Pericardium fibroblast (primary cell): ENCODE measurements around a stretch of chr12.

- RAMPAGE, long total RNA = no peak
Observed at GRCh38 chr12:101894591-101895114, 17.3 kb downstream of the DRAM1 start.

- RAMPAGE, long total RNA = no peak
Observed at GRCh38 chr12:102313092-102313590, 115.5 kb upstream of the PMCH start.

DNA sequence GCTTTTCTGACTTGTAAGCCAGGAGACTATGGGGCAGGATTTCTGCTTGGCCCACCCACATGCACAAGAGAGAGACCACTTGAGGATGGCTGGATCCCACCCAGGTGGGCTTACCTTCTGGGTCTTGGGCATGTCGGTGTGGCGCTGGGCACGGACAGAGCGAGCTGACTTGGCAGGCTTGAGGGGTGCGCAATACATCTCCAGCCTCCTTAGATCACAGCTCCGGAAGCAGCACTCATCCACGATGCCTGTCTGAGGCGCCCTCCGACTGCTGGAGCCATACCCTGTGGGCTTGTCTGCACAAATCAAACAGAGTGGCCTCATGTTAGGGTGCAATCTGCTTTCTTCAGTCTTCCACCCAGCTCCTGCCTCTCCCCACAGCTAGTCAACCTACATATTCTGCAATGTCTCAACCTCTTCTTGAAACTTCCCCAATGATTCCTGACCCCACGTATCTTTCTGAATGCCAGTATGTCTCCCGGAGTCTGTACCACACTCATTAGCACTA is 60.9 kb downstream of the IGF1 start:
- RAMPAGE, long total RNA = no peak

- RAMPAGE, long total RNA = no peak
Observed at GRCh38 chr12:102463053-102463596, 17.2 kb downstream of the IGF1 start.

- RAMPAGE, long total RNA = no peak
Observed at GRCh38 chr12:102481605-102482124, 1.3 kb upstream of the IGF1 start.

- RAMPAGE, long total RNA = no peak
Observed at GRCh38 chr12:103093752-103094110, 136.3 kb downstream of the ASCL1 start.

- RAMPAGE, long total RNA = no peak
Observed at GRCh38 chr12:103468614-103468891, 27.2 kb downstream of the C12orf42 start.

DNA sequence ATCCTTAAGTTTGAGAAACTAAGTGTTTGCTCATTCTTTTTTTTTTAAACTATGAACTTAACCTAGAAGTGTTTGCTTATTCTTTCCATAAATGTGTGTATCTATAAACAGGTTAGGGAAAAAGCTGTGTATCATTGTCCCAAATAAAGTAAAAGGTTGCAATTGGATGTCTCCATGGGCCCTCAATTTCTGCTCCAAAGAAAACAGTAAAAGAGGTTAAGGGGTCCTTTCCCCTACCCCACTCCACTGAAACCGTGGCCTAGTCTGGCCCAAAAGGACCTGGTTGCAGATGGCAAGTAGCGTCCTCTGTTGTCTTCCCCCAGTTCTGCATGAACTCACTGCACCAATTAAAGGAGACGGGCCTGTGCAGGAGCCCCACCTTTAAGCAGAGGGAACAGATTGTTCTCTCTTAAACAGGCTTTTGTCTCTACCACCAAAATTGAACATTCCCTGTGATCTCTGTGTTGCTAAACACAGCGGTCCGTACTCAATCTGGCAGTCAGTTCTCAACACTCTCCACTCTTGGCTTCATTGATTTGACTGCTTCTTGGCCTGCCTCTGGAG is 7.7 kb upstream of the NT5DC3 start:
- RAMPAGE, long total RNA = no peak

GRCh38 chr12:103901803-103902213 is 28.4 kb upstream of the HSP90B1 start:
- RAMPAGE, long total RNA = no peak

GRCh38 chr12:103925182-103925764 is 4.9 kb upstream of the HSP90B1 start:
- RAMPAGE, long total RNA = no peak

GRCh38 chr12:103929066-103929806 is 974 bp upstream of the HSP90B1 start:
- RAMPAGE, long total RNA = no peak

GRCh38 chr12:103931390-103931750 is 1.2 kb downstream of the HSP90B1 start:
- RAMPAGE, long total RNA = no peak

- RAMPAGE, long total RNA = no peak
Observed at GRCh38 chr12:103942018-103942963, 12.1 kb downstream of the HSP90B1 start.

DNA sequence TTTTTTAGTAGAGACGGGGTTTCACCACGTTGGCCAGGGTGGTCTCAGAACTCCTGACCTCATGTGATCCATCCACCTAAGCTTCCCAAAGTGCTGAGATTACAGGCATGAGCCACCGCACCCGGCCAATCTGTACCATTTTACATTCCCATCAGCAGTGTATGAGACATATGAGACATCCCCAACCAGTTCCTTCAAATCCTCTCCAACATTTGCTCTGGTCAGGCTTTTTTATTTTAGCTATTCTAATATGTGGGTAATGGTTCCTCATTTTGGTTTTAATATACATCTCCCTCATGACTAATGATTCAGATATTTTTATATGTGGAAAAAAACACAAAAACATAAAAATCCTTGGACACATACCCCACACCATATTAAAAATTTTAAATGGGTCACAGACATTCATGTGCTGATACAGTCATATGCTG is 3.2 kb upstream of the UQCC6 start:
- RAMPAGE, long total RNA = no peak

- RAMPAGE, long total RNA = start-site peak on the plus strand at chr12:104030744-104030771, 17 and 31 reads in 2 replicates
Observed at GRCh38 chr12:104030486-104030919, 19.5 kb downstream of the GLT8D2 start.

DNA sequence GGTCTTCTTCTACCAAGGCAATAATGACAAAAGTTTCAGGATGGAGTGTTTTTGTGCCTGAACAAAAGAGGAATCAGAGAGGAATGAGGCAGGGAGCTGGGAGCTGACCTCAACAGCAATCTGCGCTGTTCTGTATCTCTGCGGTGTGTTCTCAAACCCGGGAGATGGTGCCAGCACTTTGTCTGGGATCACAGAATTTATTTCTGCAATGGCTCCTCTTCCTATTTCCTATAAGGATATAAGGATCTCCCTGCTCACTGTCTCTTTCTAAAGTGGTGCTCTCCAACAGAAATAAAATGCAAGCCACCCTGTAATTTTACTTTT is 474 bp upstream of the GLT8D2 start:
- RAMPAGE, long total RNA = no peak

DNA sequence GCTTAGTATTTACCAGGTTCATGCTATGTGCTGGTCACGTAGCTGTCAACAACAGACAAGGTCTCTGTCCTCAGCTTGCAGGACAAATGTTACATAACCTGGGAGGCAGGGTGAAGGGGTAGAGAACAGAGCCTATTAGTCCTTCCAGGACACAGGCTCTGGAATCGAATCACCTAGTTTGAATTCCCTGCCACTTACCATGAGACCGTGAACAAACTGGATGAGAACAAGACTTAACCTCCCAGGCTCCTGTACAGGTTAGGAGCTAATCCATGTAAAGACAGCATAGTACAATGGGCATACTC is 6.3 kb downstream of the NFYB start:
- RAMPAGE, long total RNA = no peak

DNA sequence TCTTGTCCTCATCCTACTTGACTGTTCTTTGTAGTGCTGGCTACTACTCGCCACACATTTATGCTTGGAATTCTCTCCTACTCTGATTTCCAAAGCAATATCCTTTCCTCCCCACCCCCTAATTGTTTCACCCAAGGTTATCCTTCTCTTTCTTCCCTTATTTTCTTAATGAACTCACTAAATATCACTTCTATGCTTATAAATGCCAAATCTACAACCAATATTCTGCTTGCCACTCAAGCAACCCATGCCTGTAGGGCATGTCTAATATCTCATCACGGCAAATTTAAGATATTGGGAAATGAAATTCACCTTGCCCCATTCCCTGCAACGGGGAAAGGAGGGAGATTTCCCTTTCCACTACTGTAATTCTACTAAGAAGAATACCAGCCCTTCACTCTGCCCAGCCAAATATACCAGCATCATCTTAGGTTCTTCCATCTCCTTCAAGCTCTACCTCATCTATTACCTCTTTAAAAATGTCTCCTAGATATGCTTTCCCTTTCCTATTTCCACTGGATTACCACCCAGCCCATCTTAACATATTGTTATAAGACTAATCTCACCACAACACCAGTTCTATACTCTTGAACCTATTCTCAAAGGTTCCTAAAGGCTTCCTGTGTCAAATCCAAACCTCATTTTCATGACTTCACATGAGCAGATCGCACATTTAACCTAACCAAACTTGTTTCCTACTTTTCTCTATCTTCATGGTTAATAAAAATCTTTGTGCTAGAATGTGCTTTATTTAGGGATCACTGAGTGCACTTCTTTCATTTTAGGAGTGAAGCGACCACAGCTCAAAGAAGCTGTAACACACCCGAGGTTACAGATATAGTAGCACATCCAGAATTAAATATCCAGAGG is 3.8 kb downstream of the NFYB start:
- RAMPAGE, long total RNA = no peak

- RAMPAGE, long total RNA = no peak
Observed at GRCh38 chr12:104177380-104177987, 38.1 kb upstream of the TXNRD1 start.

GRCh38 chr12:104276033-104276817 is 27.3 kb upstream of the EID3 start:
- RAMPAGE, long total RNA = no peak